ENCODE measurements around a stretch of chr17.

GRCh38 chr17:55443245-55443838, 21.7 kb upstream of the MMD start:
- PRO-cap = no peak
- RAMPAGE, long total RNA = no peak
- RRBS = no CpG with 5 or more reads among the region's 3 CpGs

DNA sequence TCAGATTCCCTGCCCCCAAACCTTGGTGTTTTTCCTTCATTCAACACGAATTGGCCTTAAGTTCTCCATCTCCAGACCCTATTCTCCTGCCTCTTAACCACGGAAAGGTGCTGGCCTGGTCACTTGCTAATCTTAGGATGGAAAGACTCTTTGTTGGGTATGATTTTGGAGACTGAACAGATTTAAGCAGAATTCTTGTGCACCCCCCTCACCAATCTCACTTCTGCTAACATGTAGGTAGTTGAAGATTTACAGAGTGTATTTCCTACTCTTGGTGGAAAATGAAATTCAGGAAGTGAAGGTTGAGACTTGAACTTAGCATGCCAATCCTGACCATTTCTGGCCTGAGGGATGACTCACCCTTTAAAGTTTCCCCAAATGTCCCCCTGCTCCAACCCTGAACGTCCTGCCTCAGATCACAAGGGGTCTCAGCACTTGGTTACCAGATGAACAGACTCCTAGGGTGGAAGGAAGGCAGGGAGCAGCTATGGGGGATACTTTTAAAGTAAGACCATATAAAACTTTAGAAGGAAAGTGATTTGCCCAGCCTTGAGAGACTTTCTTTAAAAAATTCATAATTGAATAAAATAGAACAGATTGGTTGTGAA, 23.3 kb upstream of the MMD start:
- PRO-cap = no peak
- RAMPAGE, long total RNA = no peak
- RRBS = no CpG with 5 or more reads among the region's 3 CpGs

DNA sequence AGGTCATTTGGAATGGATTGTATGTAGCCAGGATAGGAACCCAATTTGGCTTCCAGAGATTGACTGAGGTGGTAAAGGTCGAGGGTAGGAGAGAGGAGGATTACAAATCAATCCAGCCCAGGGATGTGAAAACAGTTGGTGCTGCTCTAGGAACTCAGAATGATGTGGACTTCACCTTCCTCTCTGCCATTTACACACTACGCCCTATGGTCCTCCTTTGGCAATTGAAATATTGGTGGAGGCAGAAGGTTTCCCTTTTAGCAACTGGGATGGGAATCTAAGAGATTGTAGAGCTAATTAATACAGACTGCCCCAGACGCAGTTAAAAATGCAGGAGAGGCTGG, 108.5 kb upstream of the MMD start:
- PRO-cap = no peak
- RAMPAGE, long total RNA = no peak
- RRBS = no CpG with 5 or more reads among the region's 3 CpGs

GRCh38 chr17:55731322-55732335, 9.0 kb upstream of the TMEM100 start:
- PRO-cap = no peak
- RAMPAGE, long total RNA = no peak
- RRBS = no CpG with 5 or more reads among the region's 12 CpGs

DNA sequence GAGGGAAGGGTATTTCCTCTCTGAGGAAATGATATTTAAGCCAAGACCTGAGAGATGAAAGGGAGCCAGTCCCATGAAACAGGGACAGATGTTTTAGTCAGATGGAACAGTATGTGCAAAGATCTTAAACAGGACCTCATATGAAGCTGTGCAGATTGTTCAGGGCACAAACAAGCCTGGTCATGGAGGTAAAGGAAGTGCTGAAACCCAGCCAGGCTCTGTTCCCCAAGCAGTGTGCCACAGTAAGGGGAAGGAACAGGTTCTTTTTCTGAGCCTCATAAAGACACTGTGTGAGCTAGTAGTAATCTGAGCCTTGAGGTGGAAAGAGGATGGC, 159.9 kb downstream of the ANKFN1 start:
- PRO-cap = no peak
- RAMPAGE, long total RNA = no peak

- PRO-cap = unidirectional peak, minus-strand start at chr17:56567547
- RAMPAGE, long total RNA = no peak
- RRBS = no CpG with 5 or more reads among the region's 1 CpG
Measured at GRCh38 chr17:56567415-56567614, 26.2 kb upstream of the NOG start.

- PRO-cap = no peak
- RAMPAGE, long total RNA = no peak
- RRBS = 78% methylated on average over 3 of the region's 7 CpGs
Measured at GRCh38 chr17:56781721-56782285, 51.9 kb downstream of the C17orf67 start.

- PRO-cap = no peak
- RAMPAGE, long total RNA = no peak
- RRBS = no CpG with 5 or more reads among the region's 5 CpGs
Measured at GRCh38 chr17:57035371-57035815, 49.7 kb upstream of the AKAP1 start.

DNA sequence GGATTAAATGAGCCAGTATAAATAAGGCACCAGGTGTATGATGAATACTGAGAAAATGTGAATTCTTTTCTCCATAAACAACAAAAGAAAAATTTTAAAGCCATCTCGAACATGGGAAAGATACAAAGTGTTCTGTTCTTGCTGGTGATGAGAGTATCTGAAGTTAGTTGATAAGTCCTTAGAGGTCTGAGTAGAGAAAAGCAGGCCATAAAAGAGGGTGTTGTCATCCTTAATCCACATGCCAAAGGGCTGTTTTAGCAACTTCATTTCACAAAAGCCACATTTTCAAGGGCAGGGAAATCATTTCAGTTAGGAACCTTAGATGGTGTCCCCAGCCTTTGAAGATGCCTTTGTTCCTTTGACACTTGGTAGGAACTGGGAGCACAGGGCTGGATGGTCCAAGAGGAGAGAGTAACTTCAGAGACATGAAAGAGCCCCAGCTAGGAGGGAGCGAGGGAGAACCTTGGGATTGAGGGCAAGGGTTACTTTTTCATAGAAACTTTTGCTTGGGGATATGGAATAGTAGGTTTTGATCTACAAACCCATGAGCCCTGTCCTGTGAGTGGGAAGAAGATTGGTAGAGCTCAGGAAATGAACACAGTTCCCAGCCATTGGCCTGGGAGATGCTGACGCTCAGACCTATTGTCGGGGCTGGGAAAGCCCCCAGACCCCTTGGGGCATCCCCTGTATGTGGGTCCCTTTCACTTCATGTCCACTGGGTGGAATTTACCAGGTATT, 18.8 kb downstream of the MSI2 start:
- PRO-cap = no peak
- RAMPAGE, long total RNA = no peak
- RRBS = no CpG with 5 or more reads among the region's 4 CpGs

DNA sequence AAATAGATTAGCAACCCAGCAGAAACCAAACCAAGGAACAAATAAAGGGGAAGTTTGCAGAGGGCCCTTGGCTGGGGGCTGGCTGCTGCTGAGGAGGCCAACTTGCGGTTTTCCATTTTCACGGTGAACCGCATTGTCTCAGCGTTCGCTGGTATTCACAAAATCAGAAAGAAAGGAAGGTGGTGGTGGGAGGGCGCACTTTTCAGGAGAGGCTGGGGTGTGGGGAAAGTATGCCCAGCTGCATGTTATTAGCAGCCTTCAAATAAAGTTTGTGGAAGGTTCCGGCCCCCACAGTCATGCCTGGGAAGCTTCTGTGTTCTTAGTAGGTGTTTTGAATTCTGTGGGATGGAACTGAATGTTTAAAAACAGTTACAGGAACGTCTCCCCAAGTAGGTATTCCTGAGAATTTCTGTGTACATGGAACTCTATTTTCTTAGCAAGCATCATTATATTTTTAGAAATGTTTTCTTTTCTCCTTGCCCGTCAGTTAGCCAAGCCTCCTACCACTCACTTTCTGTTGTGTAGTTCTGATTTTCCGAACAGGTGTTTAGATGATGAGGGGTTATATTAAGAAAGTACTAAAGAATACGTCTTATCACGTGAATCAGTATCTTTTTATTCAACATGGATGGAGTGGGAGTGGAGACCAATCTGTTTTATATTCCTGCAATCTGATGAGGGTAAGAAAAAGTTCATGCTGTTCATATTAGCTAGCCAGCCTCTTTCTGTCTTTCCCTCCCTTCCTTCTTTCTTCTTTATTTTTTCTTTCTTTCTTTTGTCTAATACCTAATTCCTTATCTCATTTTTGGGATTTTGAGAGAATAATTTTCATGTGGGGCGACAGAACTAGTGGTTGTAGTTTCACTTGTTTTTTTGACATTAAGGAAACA, 29.3 kb downstream of the MSI2 start:
- PRO-cap = no peak
- RAMPAGE, long total RNA = no peak
- RRBS = no CpG with 5 or more reads among the region's 13 CpGs

- PRO-cap = no peak
- RAMPAGE, long total RNA = no peak
- RRBS = no CpG with 5 or more reads among the region's 4 CpGs
Measured at GRCh38 chr17:57365201-57365810, 109.0 kb downstream of the MSI2 start.

GRCh38 chr17:57405867-57406702, 149.8 kb downstream of the MSI2 start:
- PRO-cap = no peak
- RAMPAGE, long total RNA = no peak
- RRBS = 73% methylated on average over 5 of the region's 22 CpGs

GRCh38 chr17:57537456-57538296, 207.4 kb downstream of the CCDC182 start:
- PRO-cap = no peak
- RAMPAGE, long total RNA = no peak
- RRBS = 70% methylated on average over 7 of the region's 16 CpGs

GRCh38 chr17:57549821-57550550, 195.1 kb downstream of the CCDC182 start:
- PRO-cap = no peak
- RAMPAGE, long total RNA = no peak
- RRBS = no CpG with 5 or more reads among the region's 11 CpGs

- PRO-cap = no peak
- RAMPAGE, long total RNA = no peak
- RRBS = 25% methylated on average over 5 of the region's 13 CpGs
Measured at GRCh38 chr17:57553414-57553887, 191.6 kb downstream of the CCDC182 start.

GRCh38 chr17:57681890-57682559, 63.1 kb downstream of the CCDC182 start:
- PRO-cap = no peak
- RAMPAGE, long total RNA = no peak
- RRBS = no CpG with 5 or more reads among the region's 6 CpGs

DNA sequence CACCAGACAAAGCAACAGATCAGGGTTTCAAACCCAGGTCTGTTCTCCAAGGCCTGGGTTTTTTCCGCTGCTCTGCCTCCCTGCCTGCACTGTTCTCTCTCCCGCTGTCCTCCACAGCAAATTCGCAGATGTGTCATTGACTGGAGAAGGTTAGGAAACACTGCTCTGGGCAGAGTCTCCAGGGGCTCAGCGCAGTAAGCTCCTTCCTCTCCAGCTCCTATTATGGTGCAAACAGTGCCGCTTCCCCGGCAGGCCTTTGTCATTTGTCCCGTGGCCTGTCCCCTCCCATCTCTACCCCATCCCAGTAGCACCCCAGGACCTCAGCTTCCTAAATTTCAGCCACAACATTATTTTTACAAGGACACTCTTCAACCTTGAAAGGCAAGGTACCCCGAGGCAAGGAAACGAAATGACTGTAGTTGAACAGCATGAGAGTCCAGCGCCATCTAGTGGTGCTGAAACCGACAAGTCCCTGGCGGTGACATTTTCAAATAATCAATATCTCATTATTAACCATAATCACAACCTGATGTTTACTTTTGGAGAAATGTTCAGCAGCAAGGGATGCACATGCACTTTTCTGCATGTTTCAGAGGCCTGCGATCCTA, 16.7 kb downstream of the MRPS23 start:
- PRO-cap = no peak
- RAMPAGE, long total RNA = no peak
- RRBS = no CpG with 5 or more reads among the region's 13 CpGs

GRCh38 chr17:57846280-57846674, 3.6 kb downstream of the MRPS23 start:
- PRO-cap = no peak
- RAMPAGE, long total RNA = no peak
- RRBS = no CpG with 5 or more reads among the region's 14 CpGs

DNA sequence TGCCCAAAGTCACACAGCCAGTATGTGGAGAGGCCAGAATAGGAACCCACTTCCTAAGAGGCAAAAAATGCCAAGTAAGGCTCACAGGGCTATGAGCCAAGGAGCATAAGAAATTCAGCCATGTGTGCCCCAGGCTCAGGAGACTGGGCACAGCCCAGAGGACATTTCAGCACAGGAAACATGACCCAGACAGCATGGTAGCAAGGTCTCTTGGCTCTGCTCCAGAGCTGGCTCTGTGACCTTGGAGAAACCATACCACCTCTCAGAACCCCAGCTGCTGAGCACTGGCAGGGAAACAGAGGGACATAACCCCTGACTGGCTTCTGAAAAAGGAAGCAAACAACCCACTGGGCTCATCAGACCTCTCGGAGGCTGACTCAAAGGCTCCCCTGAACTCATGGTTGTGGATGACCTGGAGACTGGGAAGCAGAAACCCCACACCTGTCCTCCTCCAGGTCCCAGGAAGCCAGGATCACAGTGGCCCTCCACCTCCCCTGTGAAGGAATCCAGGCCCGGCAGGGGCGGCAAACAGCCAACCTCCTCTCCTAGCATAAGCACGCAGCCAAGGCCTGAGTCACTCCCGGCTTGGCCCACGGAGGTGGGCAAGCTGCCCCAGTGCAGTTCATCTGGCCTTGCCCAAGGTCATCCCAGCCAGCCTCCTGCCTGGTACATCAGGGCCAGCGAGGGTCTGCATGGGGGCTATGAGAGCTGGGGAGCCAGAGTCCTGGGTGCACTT, 40.5 kb upstream of the MRPS23 start:
- PRO-cap = no peak
- RAMPAGE, long total RNA = no peak
- RRBS = 41% methylated on average over 4 of the region's 7 CpGs

GRCh38 chr17:57890866-57891229, 41.0 kb upstream of the MRPS23 start:
- PRO-cap = no peak
- RAMPAGE, long total RNA = no peak
- RRBS = no CpG with 5 or more reads among the region's 3 CpGs

Measured in lung (tissue), 4 donors.